Mesothelial cell of epicardium (in vitro differentiated cells): ENCODE data around the gene CKAP2L.

DNA sequence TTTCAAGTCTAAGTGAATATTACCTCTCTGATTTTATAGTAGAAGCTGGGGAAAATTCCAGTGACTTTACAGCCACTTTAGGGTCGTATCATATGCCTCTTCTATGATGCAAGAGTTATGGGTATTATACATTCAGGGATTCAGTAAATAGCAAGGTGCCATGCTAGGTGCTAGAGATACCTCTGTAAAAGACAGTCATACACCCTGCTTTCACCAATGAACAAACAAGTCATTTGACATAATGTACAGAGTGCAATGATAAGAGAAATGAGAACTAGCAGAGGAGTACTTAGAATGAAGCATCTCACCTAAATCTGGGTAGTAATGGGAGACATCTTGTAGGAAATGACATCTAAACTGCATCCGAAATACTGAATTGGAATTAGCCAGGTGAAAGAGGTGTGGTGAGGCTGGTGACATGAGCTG is 21.2 kb downstream of the ZC3H6 start:
- PRO-cap: no peak

- PRO-cap: no peak
Measured at GRCh38 chr2:112432288-112433048, 977 bp downstream of the RGPD8 start.

GRCh38 chr2:112534369-112535256 is 7.7 kb upstream of the POLR1B start:
- PRO-cap: no peak

- PRO-cap: no peak
Measured at GRCh38 chr2:112541680-112541941, 654 bp upstream of the POLR1B start.

DNA sequence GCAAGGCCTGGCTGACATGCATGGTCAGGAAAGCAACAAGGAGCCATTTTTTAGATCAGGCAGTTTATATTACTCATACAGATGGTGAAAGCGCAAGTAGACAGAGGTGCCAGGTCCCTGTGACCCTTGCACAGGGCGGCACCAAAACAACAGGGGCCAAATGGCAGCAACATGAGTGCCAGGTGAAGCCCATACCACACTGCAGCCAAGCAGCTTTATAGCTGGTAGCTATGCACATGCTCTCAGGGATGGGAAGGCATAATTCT is 22.2 kb downstream of the CHCHD5 start:
- PRO-cap: no peak

GRCh38 chr2:112643547-112644080 is 2.1 kb upstream of the SLC20A1 start:
- PRO-cap: no peak

GRCh38 chr2:112700975-112701559 is 19.8 kb upstream of the NT5DC4 start:
- PRO-cap: no peak

DNA sequence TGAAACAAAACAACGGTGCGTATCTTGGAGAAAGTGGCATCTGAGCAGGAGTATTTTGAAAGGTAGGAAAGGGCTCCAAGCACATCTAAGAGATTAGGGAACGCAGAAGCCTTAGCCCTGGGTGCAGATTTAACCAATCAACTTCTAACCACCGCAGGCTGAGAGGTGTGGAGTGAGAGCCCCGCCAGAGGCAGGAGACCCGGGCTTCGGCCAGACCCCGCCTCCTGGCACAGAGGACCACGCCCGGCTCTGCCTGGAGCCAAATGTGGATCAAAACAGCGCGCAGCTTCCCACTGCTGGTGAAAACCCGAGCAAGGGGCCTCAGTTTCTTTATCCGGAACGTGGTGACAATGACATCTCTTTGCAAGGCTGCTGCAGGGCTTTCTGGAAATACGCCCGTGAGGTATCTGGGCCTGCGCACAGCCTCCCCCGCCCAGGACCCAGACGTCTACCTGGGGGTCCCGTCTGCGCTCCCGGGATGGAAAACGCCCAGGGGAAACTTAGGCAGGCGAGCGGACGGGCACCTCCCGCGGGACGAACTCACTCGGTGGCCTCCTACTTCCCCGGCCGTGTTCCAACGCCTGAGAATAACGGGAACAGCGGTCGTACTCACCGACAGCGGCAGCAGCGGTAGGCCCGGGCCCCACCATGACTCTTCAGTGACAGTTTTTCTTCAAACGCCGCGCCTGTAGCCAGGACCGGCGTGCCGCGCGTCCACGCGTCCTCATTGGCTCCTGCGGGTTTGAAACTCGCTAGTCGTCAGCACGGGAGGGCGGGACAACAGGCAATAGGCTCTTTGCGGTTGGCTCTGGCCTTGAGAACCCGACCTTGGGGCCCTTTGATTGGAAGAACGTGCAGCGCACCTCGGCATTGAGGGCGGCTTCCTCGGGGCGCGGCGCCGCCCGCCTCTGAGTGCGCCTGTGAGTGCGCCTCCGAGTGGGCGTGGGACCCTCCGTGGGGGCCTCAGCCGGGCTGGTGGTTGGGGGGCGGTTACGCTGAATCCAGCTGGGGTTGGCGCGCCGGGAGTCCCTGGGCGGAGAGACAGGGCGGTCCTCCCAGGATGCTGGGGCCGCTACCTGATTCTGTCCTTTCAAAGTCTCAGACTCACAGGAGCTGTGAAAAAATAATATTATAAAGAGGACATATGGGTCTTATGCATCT is at the start of gene CKAP2L:
CKAP2L (minus strand) TSS at position 661 of the 1,161 bp plus-strand sequence.
- PRO-cap: no peak

DNA sequence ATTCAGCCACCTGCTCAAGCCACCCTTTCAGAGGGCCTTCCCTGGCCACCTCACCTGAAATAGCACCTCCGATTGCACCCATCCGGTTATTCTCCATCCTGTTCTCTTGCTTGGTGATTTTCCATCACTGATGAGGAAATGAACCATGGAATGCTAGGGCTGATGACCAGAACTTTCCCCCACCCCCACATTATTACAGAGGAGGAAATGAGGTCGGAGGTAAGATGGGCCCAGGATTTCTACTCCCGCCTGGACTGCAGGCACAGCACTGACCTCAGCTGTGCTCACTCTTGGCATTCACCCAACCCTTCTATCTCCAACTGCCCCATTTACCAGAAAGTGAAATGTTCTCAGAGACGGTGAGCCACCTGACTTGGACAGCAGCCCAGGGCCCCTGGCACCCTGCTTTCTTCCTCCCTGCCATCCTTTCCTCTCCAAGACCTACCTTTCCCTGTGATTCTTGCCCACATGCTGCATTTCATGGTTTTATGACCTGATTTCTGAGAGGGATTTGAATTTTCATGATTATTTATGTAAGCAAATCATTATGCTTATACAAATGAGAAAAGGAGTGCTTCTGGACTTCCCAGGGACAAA is 12.3 kb downstream of the IL1B start:
- PRO-cap: no peak

- PRO-cap: no peak
Measured at GRCh38 chr2:112830973-112832013, 5.3 kb downstream of the IL1B start.

- PRO-cap: no peak
Measured at GRCh38 chr2:112832014-112833203, 4.2 kb downstream of the IL1B start.

DNA sequence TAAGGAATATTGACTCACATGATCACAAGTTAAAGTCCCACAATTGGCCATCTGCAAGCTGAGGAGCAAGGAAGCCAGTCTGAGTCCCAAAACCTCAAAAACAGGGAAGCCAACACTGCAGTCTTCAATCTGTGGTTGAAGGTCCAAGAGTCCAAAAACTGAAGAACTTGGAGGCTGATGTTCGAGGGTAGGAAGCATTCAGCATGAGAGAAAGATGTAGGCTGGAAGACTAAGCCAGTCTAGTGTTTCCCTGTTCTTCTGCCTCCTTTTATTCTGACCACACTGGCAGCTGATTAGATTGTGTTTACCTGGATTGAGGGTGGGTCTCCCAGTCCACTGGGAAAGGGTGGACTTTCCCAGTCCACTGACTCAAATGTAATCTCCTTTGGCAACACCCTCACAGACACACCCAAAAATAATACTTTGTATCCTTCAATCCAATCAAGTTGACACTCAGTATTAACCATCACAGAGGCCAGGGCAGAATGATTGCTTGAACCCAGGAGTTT is 27.5 kb upstream of the IL1B start:
- PRO-cap: no peak

DNA sequence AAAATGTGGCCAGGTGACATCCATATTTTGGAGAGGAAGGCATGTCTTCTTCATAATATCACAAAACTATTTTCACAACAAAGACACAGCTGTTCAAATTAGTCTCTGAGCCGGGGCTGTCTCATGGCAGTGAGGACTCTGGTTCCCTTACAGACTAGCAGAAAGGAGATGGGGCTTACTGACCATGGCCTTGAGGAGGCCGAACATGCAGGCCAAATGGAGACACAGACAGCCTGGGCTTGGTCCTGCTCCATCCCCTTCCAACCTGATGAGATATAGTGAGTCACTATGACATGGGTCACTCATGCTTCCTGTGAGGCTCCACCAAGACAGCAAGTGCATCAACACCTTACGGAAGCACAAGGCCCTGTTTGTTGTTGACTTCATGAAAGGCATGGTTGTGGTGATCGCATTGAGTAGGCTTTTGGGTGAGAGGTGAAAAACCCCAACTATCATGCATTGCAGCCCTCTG is 9.8 kb downstream of the IL37 start:
- PRO-cap: no peak

GRCh38 chr2:112985055-112985625 is 7.3 kb downstream of the IL36G start:
- PRO-cap: no peak

DNA sequence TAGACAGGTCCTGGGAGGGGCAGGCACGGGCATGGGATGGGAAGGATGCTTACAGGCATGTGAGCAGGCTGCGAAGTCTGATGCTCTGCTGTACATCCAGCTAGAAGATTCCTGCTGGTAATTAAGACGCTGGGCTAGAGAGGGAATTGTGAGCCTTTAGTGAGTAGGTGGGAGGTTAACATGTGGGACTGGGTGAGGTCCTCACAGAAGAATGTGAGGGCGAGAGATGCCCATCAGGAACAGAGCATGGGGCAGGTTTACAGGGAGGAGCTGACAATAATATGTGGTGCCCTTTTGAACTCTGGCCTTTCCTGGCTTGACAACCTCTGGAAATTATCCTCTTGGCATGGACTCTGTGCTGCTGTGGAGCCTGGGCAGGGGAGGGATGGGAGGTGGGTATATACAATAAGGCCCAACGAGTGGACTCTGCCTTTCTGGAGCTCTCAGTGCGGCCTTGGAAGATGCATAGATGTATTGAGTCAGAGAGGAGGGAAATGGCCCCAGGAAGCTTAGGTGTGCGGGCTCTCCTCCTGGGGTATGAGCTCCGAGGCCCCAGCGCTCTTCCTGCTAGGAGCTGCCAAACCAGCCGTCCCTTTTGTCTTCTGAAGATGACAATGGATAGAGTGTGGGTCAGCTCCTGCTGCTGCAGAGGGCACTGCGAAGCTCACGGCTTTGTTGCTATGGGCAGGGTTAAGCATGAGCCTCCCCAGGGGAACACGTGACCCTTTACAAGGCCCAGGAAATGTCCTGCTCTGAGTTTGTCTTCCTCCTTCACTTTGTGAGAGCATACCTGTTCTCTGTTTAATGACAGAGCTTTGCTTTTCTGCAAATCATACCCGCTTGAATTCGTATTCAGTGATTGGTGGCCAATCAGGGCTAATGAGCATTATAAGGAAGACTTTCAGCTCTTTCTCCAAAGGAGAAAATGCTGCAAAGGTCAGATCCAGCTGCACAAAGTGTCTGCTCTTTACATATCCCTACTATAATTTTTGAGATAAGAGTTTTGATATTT is 8.7 kb upstream of the PSD4 start:
- PRO-cap: no peak

DNA sequence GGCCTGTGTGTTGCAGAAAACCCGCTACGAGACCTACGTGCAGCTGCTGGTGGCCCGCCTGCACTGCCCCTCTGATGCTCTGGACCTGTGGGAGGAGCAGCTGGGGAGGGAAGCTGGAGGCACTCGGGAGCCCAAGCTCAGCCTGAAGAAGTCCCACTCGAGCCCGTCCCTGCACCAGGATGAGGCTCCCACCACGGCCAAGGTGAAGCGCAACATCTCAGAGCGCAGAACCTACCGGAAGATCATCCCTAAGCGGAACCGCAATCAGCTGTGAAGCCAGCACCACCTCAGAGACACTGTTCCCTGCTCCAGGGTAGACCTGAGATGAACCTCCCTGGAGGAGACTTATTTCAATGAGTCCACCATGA is 27.4 kb downstream of the PSD4 start:
- PRO-cap: no peak

- PRO-cap: no peak
Measured at GRCh38 chr2:113209163-113209782, 35.5 kb downstream of the PSD4 start.

DNA sequence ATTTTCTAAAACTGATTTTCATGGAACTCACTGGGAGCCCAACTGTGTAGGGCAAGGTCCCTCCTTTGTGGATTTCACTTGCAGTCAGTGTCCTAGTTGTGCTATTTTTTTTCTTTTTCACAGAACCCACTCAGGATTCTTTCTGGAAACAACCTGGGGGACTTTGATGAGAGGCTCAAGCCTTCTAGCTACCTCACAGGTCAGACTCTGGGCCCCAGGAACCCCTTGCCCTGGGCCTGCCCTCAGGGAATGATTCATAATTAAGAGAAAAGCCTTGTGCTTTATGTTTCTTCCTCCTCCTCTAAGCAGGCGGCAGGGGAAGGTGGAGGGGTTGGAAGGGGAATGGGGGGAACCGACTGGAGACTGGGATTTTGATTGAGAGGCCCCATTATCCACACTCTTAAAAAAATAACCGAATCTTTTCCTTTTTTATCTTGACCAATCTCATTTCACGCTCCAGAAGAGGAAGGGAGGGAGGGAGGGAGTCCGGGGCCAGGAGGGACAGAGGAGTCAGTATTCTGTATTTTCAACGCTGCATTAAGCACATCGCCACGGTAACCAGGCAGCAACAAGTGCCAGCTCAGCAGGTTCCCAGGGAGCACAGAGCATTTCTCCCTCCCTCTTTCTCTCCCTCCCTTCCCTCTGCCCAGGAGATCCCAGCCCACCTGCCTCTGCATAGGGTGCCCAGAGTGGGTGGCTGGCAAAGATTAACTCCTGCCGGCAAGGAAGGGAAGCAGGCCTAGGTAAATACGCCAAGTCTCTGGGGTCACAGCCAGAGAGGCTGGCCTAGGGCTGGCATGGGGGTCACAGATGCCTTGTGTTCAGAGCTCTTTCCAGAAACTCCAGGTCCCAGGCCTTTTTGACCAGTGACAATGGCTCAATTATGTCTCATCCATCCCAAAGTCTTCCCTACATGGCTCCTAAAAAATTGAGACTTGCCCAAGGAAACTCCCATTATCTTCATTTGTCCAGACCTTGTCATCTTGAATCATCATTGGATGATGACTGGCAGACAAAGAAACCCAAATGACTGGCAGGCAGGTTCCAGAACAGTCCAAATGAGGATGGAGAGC is 52.0 kb downstream of the PSD4 start:
- PRO-cap: no peak

GRCh38 chr2:113239895-113240782 is 38.6 kb downstream of the PAX8 start:
- PRO-cap: no peak

- PRO-cap: no peak
Measured at GRCh38 chr2:113272735-113273392, 5.9 kb downstream of the PAX8 start.